REH cell (cell line): ENCODE measurements around a stretch of chr2.

DNA sequence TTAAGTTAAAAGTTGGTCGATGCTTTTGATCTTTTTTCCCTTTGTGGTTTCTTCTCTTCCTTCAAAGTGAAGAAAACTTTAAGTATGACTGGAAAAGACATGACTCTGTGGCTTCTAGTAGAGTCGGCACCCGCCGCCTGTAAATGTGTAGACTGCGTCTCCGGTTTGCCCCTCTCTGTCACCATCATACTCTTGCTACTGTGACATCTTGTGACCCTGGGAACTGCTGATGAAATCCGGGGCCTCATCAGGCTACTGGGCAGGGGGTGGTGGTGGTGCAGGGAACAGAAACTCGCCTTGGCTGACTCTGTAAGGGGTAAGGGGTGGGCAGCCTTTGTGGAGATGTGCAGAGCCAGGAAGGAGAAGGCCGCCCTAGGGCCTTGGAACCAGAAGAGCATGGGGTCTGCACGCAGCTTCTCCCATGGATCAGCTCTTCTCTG is 21.2 kb downstream of the INPP5D start:
- PRO-cap: no peak

DNA sequence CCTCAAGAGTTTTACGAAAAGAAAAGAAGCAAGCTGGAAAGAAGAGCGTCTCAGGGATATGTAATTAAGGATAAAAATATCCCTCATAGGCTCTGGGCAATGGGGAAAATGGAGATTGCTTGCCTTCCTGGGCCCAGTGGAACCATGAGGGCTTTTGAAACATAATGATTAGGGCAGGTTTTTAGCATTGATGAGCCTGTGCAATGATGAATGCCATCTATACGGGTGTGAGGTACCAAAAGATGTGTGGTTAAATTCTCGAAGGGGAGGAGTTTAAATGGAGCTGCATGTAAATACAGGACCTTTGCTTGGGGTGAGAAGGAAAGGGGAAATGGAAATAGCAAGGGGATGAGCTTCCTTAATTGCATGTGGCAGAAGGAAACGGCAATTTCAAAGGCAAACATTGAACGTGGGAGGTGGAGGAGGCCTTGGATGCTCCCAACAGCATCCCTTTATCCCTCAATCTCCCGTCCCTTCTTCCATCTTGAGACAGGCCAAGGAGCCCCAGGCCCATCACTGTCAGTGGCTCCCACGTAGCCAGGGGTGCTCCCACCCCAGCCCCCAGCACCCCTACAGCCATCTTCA is 32.3 kb downstream of the INPP5D start:
- PRO-cap: no peak

DNA sequence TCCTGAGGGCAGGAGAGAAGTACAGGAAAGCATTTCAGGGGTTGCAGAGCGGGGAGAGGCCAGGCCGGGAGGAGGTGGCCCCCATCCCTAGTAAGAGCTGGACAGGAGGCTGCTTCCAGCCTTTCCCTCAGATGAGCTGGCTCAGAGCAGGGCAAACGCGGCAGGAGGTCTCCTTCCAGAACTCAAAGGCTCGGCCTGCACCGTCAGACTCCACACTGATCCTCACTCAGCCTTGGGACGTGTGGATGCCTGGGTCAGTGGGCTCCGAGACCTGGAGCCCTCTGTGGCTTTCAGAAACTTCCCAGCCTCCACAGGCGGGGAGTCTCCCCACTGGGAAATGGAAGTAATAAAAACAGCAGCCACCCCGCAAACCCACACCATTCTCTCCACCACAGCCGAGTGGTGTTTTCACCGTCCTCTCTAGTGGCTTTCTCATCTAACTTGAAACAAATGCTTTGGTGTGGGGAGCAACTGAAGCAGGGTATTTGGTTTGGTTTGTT is 54.3 kb downstream of the INPP5D start:
- PRO-cap: no peak

GRCh38 chr2:233252241-233252811 is 853 bp downstream of the ATG16L1 start:
- PRO-cap: unidirectional peak, minus-strand start at chr2:233252439

- PRO-cap: no peak
Observed at GRCh38 chr2:233288460-233289105, 19.0 kb upstream of the SAG start.

- PRO-cap: no peak
Observed at GRCh38 chr2:233355834-233356330, 1.6 kb downstream of the DGKD start.

DNA sequence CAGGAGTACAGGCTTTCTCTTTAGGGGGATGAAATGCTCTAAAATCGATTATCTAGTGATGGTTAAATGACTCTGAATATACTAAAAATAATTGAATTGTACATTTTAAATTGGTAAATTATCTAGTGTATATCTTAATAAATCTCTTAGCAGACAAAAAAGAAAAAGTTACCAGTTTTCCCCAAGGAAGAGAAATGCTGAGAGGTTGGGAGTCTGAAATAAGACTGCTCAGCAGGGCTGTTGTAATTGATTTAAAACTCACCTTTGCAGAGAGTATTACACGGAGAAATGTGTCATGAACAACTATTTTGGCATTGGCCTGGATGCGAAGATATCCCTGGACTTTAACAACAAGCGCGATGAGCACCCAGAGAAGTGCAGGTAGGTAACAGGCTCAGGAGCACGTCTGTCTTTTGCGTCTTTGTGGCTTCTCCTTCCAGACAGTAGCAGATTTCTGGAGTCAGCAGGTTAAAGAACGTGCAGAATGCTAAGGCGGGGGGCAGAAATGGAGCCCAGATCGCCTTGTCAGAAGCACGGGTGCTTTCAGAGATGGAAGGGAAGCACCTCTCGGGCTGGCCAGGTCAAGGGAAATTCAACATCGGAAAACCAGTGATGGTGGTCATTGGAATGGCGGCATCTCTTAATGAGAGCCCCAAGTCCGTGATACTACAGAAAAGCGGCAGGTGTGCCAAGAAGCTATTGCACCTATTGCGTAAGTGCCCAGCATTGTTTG is 100.4 kb downstream of the DGKD start:
- PRO-cap: no peak

GRCh38 chr2:233456961-233457990 is 103.0 kb downstream of the DGKD start:
- PRO-cap: no peak

DNA sequence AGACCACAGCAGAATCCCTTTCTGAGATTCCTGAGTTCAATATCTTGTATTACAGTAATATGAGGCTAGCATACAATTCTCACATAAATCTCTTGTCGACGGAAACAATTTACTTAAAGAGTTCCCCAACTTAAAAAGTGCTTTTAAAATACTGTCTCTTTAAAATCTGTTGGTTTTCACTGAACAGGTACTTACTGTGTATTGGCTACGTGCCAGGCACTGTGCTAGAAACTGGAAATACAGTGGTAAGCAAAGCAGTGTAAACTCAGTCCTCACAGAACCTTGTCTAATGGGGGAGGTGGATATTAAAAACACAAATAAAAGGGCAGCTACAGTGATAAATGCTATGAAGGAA is 52.7 kb downstream of the USP40 start:
- PRO-cap: no peak

- PRO-cap: no peak
Observed at GRCh38 chr2:233705780-233706638, 6.7 kb upstream of the UGT1A5 start.

GRCh38 chr2:233719800-233720336 is 1.3 kb downstream of the UGT1A4 start:
- PRO-cap: no peak

- PRO-cap: no peak
Observed at GRCh38 chr2:233763727-233764893, 4.0 kb downstream of the UGT1A1 start.

GRCh38 chr2:234191782-234192189 is 141.3 kb downstream of the SPP2 start:
- PRO-cap: no peak

GRCh38 chr2:234308499-234309280 is 188.2 kb downstream of the ARL4C start:
- PRO-cap: no peak

DNA sequence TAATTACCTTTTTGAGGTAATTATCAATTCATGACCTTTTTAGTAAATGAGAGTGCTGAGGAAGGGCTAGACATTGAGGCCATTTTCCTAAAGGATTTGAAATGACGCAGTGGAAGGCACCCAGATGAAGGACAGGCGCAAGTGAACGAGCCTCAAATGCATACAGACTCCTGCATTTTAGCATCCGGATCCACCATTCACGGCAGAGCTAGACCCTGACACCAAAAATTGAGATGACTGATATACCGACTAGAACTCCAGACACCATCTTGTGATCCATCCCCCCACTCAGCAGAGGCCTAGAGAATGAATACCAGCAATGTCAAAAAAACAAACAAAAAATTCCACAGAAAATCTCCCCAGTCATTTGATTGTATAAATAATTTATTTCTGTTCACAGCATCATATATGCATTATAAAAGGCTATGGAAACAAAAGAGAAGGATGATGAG is 4.2 kb downstream of the ARL4C start:
- PRO-cap: no peak

DNA sequence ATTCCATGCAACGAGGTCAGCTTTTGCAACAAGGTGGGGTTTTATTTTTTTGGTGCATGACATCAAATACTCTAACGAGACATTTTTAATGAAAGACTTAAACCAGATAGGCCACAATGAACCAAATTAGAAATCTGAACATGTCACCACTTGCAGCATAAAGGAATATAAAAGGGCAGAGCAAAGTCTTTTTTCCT is 2.4 kb downstream of the ARL4C start:
- PRO-cap: no peak

- PRO-cap: no peak
Observed at GRCh38 chr2:234494760-234495804, 1.8 kb downstream of the ARL4C start.

- PRO-cap: no peak
Observed at GRCh38 chr2:234544849-234545215, 48.0 kb upstream of the ARL4C start.

GRCh38 chr2:234795864-234796658 is 155.8 kb upstream of the SH3BP4 start:
- PRO-cap: no peak

GRCh38 chr2:234969549-234970128 is 17.8 kb downstream of the SH3BP4 start:
- PRO-cap: no peak